AG04449 (cell line): Measurements from ENCODE around the genes DCDC2C and RNF144A.

GRCh38 chr2:3493579-3494373 is 25.6 kb downstream of the ADI1 start:
- RRBS = no CpG with 5 or more reads among the region's 17 CpGs

GRCh38 chr2:3522716-3523438 is 3.5 kb upstream of the ADI1 start:
- RRBS = no CpG with 5 or more reads among the region's 17 CpGs

- RRBS = no CpG with 5 or more reads among the region's 13 CpGs
Measured at GRCh38 chr2:3545656-3546422, 12.3 kb downstream of the RNASEH1 start.

DNA sequence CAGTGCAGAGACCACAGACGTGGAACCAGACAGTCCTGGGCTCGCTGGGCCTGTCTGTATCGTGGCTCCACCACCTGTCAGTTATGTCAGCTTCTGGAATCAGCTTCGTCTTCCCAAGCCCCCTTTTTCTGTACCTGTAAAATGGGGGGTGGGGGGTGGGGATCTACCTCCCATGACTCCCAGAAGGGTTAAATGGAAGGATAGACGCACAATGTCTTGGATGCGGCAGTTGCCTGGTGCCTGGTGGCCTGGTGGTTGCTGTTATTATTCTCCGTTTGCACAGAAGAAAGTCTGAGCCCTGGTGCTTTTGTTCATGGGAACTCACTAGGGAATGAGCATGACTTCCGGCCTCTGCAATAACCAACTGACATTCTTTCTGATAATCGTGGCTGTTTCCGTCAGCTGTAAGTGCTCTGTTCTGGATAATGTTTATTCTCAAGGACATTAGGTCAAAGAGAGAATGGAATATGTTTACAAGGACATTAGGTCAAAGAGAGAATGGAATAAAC is 31.4 kb downstream of the COLEC11 start:
- RRBS = no CpG with 5 or more reads among the region's 10 CpGs

DNA sequence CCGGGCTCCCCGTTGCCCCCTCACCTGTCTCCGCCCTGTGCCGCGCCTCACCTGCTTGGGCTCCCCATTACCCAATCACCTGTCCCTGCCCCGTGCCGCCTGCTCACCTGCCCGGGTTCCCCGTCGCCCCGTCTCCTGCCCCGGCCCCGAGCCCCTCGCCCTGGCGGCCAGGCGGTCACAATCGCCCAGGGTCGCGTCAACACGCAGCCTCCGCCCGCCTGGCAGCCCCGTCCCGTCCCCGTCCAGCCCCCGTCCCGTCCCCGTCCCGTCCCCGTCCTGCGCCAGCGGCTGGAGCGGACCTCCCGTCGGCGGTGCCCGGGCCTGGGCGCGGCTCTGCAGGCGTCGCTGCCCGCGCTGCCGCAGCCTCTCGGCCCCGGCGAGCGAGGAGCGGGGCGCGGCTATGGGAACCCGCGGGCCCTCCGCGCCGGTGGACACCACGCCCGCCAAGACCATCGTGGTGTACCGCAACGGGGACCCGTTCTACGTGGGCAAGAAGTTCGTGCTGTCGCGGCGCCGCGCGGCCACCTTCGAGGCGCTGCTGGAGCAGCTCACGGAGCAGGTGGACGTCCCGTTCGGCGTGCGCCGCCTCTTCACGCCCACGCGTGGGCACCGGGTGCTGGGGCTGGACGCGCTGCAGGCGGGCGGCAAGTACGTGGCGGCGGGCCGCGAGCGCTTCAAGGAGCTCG is at the start of gene DCDC2C:
DCDC2C (plus strand) TSS at position 224 of the 686 bp plus-strand sequence.
- RRBS = 5% methylated on average over 21 of the region's 94 CpGs

DNA sequence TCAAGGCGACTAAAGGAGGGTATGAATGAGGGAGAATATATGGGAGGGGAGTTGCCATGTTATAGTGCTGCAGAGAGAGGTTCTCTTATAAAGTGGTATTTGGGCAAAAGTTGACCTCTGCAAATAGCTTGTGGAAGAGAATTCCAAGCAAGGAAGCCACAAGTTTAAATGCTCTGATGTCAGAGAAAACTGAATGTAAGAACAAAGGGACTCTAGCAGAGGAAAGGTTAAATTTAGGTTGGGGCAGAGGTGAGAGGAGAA is 575.7 kb upstream of the SOX11 start:
- RRBS = no CpG with 5 or more reads among the region's 1 CpG

DNA sequence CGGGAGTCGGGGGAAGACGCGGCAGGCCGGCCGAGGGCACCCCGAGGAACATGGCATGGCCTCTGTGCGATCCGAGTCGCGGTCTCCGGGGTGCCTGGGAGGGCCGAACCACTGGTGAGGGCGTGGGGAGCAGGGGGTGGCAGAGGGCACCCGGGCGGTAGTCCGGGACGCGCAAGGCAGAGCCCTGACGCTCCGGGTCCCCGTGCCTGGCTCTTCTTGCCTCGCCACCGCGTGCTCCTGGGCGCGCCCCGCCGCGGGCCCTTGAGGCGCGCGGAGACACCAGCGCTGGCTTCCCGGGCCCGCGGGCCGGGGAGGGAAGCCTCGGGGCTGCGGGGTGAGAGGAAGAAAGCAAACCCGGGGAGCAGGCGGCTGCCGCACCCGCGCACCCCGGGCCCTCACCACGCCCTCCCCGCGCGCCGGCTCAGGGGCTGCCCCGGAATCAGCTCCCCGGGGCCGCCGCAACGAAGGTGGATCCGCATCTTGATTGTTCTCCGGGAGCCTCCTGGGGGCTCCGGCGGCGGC is 4.3 kb downstream of the SOX11 start:
- RRBS = 2% methylated on average over 29 of the region's 61 CpGs

GRCh38 chr2:5725654-5726257 is 33.6 kb downstream of the SOX11 start:
- RRBS = 12% methylated on average over 4 of the region's 19 CpGs

DNA sequence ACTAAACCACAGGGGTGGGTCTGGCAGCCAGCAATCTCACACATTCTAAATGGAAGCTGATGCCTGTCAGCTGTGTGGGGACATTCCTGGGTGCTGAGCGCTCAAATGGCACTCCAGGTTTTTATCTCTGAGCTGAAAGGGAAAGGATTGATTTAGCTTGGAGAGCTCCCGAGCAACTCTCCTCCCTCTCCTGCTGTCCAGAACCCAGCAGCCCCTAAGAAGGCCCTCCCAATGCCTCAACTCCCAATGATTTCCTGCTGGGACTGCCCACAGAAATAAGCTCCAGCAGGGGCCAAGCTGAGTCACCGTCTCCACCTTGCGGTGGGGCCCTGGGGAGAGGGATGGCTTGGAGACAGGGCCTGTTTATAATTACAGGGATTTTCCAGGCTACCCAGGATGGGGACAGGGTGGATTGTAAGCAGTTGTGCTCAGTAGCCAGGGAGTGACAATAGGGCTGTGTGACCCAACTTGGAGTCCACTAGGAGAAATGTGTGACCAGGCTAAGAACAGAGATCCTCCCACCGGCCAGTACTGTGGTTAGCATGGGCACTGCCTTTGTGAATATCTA is 223.1 kb downstream of the SOX11 start:
- RRBS = no CpG with 5 or more reads among the region's 5 CpGs

- RRBS = 50% methylated on average over 3 of the region's 23 CpGs
Measured at GRCh38 chr2:5932451-5933133, 240.4 kb downstream of the SOX11 start.

GRCh38 chr2:6917126-6917726 is at the start of gene RNF144A:
Gene RNF144A, plus strand, starts transcription at chr2:6917412.
- RRBS = 2% methylated on average over 27 of the region's 80 CpGs

DNA sequence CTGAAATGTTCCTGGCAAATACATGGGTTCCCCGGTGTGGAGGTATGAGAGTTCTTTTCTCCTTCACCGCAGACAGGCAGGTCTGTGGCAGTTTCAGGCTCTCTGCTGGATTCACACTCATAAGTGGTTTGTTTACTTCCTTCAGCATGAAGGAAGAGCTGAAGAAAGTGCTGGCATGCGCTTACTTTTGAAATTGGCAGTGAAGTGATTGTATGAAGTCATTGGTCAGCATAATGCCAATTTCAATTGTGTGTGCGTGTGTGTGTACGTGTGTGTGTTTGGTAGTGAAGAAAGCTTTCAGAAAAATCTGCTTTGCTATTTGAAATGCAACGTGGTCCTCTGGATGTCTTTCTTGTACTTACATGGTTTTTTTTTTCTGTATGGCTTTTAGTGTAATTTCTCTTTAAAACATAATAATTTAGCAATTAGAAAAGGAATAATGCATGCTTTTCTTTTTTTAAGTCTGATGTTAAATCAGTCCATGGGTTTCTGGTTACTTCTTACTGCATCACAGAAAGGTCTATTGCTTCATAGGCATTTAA is 43.6 kb downstream of the RNF144A start:
- RRBS = no CpG with 5 or more reads among the region's 6 CpGs

DNA sequence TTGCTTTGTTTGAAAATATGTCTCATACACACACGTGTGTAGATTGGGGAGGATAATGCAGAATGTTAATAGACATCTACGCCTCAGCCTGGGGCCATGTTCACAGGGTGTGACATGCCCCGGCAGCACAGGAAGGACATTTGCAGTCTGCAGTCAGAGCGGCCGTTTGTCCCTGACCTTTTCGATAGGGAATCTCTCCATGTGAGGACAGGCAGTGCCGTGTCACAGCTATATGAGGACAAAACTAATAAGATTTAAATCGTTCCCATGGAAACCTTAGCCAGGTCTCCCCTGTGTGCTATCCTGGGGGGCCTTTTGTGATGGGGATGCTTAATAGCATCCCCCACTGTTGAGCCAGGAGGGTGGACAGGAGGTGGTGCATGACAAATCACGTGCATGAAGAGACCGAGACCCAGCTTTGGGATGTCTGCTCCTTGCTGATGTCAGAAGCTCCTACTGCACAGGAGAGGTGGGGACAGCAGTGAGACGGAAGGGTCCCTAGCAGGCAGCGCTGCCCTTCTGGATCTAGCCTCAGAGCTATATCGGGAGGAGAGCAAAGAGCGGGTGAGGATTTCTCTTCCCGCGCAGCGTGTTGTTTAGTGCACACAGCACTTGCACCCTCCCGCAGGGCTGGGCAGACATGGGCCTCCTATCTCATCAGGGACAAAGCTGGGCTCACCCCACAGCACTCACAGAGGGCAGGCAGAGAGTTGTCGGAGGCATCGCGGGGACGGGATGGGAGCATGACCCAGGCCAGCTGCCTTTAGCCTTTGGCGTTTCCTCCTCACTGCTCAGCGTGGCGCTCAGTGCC is 100.7 kb downstream of the RNF144A start:
- RRBS = no CpG with 5 or more reads among the region's 25 CpGs

DNA sequence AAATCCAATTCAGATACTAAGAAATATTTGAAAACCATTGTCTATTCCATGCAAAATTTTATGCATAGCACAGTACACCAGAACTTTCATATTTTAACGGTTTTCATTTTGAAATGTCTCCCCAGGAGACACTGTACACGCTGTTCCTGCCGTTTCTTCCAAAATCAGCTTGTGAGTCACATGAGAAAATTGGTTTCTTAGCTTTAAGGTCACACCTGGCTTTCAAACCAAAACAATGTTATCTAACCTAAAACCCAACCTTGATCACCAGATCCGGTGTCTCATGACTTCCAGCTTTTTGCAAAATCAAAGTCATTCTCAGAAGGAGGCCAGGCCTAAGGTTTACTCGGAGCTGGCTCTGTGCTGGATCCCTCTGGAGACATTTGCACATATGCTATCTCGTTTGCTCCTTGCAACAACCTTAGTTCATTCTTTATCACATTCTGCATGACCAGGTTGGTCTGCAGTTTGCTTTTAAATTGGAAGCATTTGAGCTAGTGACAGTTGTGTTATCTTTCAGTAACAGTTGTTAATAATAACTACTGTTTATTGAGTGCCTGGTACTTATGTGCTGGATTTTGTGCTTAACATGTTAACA is 105.3 kb downstream of the RNF144A start:
- RRBS = no CpG with 5 or more reads among the region's 6 CpGs

- RRBS = 92% methylated on average over 2 of the region's 17 CpGs
Measured at GRCh38 chr2:7090071-7090551, 172.9 kb downstream of the RNF144A start.

- RRBS = no CpG with 5 or more reads among the region's 6 CpGs
Measured at GRCh38 chr2:7563808-7564322, 646.7 kb downstream of the RNF144A start.

DNA sequence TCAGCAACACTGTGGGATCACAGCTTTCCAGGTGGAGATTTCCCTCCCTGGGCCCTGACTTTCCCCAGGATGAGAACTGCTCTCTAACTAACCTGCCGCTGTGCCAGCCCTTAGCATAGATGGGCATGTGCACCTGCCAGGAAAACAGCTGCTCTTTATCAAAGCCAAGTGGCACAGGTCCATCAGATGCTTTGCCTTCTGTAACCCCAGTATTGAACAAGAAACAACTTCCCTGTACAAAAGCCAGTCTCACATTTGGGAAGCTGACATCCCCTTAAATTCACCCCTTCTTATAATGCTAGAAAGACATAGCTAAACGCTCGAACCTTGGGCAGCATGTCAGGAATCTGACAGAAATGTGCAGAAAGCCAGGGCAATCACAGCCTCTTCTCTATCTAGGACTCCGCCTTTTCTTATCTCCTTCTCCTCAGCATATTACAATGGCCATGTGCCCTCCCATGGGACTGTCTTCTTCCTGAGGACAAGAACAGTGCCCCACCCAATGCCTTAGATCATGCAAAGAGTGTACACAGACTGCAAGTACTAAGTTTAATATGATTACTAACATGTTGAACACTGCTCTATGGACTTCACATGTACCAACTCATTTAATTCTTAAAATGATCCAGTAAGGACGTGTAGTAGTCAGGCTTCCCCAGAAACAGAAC is 535.3 kb upstream of the ID2 start:
- RRBS = no CpG with 5 or more reads among the region's 5 CpGs

GRCh38 chr2:8425424-8425907 is 256.4 kb upstream of the ID2 start:
- RRBS = no CpG with 5 or more reads among the region's 13 CpGs

DNA sequence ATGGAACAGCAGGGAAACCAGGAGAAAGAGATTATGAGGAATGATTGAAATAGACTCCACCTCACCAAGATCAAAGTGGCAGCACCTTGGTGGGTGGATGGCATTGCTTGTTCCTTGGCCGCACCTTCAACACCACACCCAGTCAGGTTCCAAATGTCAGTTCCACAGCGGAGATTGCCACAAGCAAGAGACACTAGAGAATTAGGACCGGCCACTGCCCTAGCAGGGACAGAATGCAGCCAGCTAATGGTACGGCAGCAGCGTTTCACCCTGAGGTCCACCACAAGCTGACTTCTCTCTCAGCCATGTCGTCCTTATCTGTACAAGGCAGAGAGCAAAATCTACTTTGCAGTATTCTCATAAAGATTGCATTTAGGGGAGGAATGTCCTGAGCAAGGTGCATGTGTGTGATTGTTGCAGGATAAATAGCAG is 228.8 kb upstream of the ID2 start:
- RRBS = no CpG with 5 or more reads among the region's 6 CpGs

- RRBS = no CpG with 5 or more reads among the region's 13 CpGs
Measured at GRCh38 chr2:8539804-8540523, 141.9 kb upstream of the ID2 start.